PC-3 (cell line): ENCODE results near the genes DEFB127 and ZCCHC3.

DNA sequence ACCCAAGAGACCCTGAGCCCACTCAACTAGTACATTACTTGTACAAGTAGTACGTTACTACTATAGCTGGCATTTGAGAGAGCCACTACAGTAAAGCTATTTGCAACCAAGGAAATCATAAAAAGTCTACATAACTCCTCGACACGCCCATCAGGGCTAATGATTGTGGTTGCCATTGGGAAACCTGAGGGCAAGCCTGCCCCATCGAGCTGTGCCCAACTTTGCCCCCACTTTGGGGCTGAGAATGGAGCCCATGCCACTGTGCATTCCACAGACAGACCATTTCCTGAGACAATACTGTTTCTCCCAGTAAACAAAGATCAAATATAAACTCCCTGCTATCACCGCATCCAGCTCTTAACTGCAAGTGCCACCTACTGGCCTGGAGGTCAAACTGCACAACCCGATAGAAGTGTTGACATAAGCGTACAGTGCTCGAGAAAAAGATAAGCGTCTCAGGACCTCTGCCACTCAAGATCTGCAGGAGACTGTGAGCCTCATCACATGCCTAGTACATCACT is 4.8 kb upstream of the DEFB126 start:
- RAMPAGE, long total RNA, result no peak

DNA sequence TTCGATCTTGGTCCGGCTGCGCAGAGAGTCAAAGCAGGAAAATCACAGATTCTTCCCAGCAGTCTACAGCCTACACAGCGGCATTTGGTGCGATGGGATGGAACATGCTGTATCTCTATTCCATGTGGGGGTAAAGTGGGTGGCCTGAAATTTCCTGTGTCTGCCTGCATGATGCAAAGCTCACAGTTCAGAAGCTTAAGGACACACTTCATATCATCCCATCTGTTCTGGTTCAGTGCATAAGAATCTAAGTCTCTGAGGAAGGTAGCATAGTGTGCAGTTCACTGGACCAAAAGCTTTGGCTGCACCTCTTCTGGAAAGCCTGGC is at the start of gene DEFB127:
TSS of gene DEFB127 (plus strand) at position 238 of the 327 bp plus-strand sequence.
- RAMPAGE, long total RNA, result no peak

GRCh38 chr20:296917-297841 is at the start of gene ZCCHC3:
Gene ZCCHC3 (plus strand): TSS chr20:297570.
- RAMPAGE, long total RNA, result no peak

- RAMPAGE, long total RNA, result no peak
Observed at GRCh38 chr20:300159-300952, 3.0 kb downstream of the ZCCHC3 start.

GRCh38 chr20:322157-322877 is 3.0 kb upstream of the SOX12 start:
- RAMPAGE, long total RNA, result no peak

- RAMPAGE, long total RNA, result no peak
Observed at GRCh38 chr20:406792-407998, 904 bp upstream of the RBCK1 start.

GRCh38 chr20:413591-413916 is 5.5 kb downstream of the RBCK1 start:
- RAMPAGE, long total RNA, result no peak

GRCh38 chr20:434343-435592 is 26.7 kb downstream of the RBCK1 start:
- RAMPAGE, long total RNA, result no peak

GRCh38 chr20:483004-483352 is 20.6 kb upstream of the TBC1D20 start:
- RAMPAGE, long total RNA, result no peak

GRCh38 chr20:881413-881789 is 34.7 kb downstream of the ANGPT4 start:
- RAMPAGE, long total RNA, result no peak

DNA sequence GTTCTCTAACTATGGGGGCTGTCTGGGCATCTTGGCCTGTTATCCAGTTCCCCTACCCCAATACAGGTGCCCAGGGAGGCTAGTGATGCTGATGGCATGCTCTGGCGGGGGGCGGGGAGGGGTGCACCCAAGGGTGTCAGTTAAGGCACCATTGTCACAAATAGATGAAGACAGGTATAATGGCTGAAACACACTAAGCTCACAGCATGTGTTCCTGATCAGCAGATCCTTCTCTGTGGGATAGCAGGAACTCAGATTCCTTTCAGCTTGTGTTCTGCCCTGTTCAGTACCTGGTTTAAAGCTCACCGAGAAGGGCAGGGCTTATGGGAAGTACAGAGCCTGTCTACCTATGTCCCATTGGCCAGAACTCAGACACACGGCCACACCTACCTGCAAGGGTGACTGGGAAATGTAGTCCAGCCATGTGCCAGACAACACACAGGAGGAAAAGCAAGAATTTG is 3.4 kb upstream of the RSPO4 start:
- RAMPAGE, long total RNA, result no peak

- RAMPAGE, long total RNA, result no peak
Observed at GRCh38 chr20:1323331-1323929, 5.5 kb downstream of the SDCBP2 start.

DNA sequence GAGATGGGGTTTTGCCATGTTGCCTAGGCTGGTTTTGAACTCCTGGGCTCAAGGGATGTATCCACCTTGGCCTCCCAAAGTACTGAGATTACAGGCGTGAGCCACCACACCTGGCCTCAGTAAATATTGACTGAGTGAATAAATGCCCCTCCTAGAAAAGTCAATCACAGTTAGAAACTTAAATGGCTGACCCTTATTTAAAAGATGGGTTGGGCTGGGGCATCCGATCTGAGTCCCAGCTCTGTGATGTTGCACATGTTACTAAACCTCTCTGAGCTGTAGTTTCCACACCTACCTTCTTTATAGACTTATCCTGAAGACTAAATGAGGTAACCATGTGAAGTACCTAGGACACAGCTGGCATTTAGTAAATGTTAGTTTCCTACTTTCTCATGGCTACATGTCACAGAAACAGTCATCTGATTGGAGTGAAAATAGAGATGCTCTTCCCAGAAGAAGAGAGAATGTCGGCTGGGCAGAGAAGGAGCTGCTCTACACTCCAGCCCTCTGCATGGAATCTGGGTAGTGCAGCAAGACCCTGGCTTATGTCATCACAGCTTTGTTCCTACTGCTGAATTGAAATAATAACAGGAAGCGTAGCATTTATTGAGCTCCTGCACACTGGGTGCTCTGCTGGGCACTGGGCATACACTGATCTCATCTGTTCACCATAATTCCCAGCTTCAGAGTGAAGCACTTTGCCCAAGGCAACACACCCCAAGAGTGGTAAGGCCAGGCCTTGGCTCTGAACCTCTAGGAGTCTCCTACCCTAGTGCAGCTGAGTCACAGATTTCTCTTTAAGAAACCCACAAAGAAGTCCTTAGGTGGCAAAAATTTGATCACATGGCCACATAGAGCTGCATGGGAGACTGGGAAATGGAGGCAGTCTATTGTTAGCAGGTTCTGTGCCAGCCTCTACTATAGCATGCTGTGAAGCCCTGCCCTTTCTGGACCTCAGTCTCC is 3.7 kb upstream of the SDCBP2 start:
- RAMPAGE, long total RNA, result no peak

DNA sequence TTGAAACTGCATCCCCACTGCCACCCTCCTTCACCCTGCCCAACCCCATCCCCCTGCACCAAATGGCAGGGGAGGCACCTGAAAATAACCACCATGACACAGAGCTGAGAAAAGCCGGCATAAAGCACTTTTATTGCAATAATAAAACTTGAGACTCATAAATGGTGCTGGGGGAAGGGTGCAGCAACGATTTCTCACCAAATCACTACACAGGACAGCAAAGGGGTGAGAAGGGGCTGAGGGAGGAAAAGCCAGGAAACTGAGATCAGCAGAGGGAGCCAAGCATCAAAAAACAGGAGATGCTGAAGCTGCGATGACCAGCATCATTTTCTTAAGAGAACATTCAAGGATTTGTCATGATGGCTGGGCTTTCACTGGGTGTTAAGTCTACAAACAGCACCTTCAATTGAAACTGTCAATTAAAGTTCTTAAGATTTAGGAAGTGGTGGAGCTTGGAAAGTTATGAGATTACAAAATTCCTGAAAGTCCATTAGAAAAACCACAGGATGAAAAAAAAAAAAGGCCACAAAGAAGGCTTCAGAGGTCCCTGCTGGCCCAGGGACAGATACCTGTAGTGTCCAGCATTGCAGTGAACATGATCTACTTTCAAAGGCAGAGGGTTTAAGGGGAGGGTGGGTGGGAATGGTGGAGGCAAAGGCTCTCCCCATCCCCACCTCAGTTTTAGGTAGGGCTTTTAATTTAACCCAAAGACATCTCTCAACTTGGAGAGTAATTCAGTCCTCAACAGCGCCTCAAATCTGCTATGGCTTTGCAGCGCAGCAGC is 23.8 kb downstream of the FKBP1A start:
- RAMPAGE, long total RNA, result no peak

DNA sequence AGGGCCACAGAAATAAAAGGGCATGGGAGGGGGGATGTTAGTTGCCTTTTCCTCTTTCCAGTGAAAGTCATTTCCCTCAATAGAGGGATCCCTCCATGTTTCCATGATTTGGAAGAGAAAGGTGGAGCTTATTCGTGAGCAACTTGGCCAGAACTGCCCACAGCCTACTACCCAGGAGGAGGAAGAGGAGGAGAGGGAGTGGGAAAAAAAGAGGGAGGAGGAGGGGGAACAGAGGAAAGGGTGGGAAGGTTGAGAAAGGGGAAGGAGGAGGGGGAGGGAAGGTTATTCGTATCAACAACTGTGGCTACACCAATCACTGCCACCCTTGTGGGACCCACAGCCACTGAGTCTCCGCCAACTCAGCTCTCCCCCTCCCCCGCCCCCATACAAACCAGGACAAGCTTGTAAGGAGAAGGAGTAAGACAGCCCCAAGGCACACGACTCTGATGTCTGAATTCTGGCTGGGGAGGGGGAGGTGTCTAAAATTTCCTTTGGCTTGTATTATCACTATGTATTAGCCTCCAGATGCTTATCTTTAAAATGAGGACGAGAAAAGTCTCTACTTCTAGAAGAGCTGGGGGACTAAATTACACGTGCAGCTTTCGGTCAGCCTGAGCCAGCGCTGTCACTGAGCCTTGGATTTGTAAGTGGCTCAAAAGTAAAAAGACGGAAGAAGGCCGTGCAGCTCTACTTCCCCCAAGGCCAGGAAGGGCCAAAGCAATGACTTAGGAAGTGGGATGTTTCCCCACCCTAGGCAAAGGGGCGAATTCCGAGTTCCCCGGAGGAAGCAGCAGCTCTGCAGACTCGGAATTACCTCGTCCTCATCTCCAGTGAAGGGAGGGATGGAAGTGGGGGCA is 1.1 kb downstream of the FKBP1A start:
- RAMPAGE, long total RNA, result no peak

DNA sequence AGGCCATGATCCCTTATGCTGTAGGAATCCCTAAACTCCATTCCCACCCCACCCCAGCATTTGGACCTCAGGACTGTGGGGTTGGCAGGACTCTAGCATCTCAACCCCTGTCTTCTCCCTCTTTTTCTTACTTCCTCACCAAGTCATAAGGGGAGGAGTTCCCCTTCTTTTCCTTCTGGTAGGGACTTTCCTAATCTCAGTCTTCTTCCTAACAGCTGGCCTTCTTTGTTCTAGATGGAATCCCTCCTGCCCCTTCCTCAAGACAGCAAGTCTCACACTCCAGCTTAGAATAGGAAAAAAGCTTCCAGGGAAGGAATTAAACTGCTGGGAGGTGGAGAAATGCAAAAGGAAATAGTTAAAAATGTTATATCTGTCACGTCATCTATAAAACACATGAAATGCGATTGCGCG is 2.4 kb upstream of the SIRPB2 start:
- RAMPAGE, long total RNA, result no peak

DNA sequence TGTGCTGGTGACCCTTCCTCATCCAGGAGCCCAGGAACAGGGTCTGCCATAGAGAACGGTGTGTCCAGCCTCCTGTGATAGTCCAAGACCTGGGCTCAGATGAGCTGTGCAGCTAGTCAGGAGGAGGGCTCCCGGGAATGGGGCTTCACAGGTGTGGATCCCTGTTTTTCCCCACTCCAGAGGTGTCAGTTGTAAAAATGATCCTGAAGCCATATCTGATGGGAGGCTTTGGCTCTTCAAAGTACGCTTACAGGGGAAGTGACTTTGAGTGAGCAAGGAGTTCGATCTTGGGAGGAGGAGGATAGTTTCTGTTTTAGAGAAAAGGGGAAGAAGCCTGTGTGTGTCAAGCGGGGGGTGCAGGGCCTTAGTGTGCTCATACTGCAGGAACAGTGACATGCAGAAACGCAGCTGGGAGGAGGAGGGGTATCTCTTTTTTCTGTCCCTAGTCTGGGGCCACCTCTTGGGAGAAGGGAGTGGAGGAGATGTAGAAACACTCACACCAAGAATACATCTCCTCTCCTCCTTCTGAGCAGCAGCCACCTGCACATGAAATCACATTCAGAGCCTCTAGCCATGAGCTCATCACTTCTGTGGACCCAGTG is 19.9 kb downstream of the SIRPD start:
- RAMPAGE, long total RNA, result no peak

GRCh38 chr20:1543154-1543604 is 14.3 kb downstream of the SIRPD start:
- RAMPAGE, long total RNA, result no peak

- RAMPAGE, long total RNA, result no peak
Observed at GRCh38 chr20:1656965-1657164, 714 bp downstream of the SIRPG start.

- RAMPAGE, long total RNA, result no peak
Observed at GRCh38 chr20:1674291-1674719, 16.7 kb upstream of the SIRPG start.